Measurements from ENCODE around the gene TMUB1.

DNA sequence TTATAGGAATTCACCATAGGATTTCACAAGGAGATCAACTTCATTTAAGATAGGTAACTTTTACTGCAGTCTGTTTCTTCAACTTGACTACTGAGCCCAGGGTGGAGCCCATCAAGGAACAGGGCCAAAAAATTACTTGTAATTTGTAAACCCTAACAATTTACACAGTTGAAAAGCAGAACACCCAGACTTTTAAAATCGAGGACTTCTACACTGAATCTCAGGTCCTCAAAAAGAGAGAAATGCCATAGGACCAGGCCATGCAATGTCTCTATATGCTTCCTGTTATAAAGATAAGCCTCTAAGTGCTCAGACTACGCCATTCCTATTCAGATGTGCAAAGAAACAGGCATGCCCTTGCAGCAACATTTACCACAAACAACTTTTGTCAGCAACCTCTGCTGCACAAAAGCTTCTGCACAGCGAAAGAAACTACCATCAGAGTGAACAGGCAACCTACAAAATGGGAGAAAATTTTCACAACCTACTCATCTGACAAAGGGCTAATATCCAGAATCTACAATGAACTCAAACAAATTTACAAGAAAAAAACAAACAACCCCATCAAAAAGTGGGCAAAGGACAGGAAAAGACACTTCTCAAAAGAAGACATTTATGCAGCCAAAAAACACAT is 10.5 kb upstream of the GIMAP4 start:
- PRO-cap, result no peak
- RAMPAGE, long total RNA, 4 experiments, result no peak in any of the 4 experiments

- PRO-cap, result bidirectional peak, plus-strand start at chr7:150631623, minus-strand start at chr7:150631614; bidirectional peak, plus-strand start at chr7:150631725, minus-strand start at chr7:150631636
- RAMPAGE, long total RNA, 4 experiments, result start-site peak on the minus strand in 1 of 4 experiments, at chr7:150631607-150631622 at its widest, 8 reads per replicate
These were observed 796 bp downstream of the GIMAP6 start for GRCh38 chr7:150631299-150631879.

DNA sequence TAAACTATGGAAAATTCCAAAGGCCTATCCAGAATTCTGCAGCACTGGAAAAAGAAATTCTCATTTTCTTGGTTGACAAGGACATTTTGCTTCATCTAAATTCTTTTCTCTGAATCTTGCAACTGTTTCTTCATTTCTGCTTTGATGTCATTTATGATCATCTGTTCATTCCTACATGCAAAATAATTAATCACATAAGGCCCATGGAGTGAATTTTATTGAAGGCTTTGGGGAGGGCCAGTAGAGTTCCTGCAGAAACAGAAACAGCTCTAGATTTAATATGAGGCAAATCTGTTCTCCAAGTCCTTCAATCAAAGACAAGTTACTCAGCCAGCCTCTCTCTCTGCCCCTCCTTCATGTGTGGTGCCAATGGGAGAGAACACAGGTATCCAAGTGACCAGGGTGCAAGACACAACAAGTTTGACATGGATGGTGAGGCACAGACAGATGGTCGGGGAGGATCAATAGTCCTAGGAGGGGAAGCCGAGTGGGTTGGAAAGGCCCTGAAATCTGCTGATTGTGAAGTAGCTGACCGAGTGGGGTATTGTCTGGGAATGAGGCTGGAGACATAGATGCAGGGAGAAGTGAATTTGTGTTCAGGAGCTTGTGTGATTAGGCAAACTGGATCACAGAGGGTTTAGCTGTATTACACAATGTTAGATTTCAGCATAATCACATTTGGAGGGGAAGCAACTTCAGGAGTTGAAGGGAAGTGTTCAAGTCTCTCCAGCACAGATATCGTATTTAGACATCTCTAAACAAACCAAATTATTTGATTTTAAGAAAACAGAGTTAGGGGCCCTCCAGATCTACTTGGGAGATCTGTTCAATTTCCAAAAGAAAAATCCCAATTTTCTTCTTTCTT is 1.4 kb downstream of the GIMAP1 start:
- PRO-cap, result bidirectional peak, plus-strand start at position 412 of the sequence, minus-strand start at position 358 of the sequence; bidirectional peak, plus-strand start at position 675 of the sequence, minus-strand start at position 556 of the sequence
- RAMPAGE, long total RNA, 4 experiments, result no peak in any of the 4 experiments

- PRO-cap, result bidirectional peak, plus-strand start at chr7:150722294, minus-strand start at chr7:150722012
- RAMPAGE, long total RNA, 4 experiments, result no peak in any of the 4 experiments
These were observed 5.6 kb downstream of the GIMAP1 start for GRCh38 chr7:150721923-150722420.

GRCh38 chr7:150753002-150753719 is 15.9 kb downstream of the GIMAP5 start:
- PRO-cap, result no peak
- RAMPAGE, long total RNA, 4 experiments, result no peak in any of the 4 experiments

DNA sequence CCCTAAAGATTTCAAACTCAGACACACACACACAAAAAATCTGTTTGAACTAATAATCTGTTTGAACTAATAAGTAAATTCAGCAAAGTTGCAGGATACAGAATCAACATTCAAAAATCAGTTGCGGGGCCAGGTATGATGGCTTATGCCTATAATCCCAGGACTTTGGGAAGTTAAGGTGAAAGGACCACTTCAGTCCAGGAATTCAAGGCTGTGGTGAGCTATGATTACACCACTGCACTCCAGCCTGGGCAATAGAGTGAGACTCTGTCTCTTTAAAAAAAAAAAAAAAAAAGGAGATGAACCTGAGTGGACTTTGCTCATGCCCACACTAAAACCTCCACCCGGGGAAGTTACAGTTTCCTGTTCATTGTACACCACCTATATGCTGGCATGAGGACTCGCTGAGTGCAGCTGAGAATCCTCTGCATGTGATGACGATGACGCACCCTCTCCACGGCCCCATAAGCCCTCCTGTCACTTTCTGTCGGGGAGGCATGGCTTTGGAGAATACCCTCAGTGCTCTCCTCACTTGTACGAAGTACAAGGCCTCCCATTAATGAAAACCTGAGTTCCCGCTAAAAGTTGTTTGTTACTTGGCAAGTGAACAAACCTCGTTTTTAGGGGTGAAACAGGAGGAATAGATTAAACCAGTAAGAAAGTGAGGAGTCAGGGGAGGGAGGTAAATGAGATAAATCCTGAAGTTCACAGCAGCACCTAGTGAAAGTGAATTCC is 16.0 kb downstream of the TMEM176B start:
- PRO-cap, result no peak
- RAMPAGE, long total RNA, 4 experiments, result no peak in any of the 4 experiments

DNA sequence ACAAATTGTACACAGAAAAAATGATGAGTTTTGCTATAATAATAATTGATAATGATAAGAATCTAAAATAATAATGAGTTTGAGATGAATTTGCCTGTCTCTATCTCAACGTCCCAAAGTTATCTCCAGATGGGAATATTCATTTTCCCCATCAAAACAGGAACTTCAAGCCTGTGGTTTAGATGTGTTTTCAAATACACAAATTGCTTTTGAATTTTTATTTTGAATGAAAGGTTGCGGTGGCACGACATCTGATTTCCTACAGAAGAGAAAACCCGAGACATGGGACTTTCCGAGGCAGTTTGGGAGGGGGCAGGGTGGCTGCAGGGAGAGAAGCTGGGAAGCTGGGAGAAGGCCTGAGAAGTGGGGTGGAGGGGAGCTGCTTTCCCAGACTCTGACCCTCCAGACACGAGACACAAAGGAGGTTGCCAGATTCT is 19.5 kb downstream of the TMEM176A start:
- PRO-cap, result no peak
- RAMPAGE, long total RNA, 4 experiments, result no peak in any of the 4 experiments

- PRO-cap, result no peak
- RAMPAGE, long total RNA, 4 experiments, result no peak in any of the 4 experiments
These were observed 51.2 kb downstream of the AOC1 start for GRCh38 chr7:150903522-150903977.

DNA sequence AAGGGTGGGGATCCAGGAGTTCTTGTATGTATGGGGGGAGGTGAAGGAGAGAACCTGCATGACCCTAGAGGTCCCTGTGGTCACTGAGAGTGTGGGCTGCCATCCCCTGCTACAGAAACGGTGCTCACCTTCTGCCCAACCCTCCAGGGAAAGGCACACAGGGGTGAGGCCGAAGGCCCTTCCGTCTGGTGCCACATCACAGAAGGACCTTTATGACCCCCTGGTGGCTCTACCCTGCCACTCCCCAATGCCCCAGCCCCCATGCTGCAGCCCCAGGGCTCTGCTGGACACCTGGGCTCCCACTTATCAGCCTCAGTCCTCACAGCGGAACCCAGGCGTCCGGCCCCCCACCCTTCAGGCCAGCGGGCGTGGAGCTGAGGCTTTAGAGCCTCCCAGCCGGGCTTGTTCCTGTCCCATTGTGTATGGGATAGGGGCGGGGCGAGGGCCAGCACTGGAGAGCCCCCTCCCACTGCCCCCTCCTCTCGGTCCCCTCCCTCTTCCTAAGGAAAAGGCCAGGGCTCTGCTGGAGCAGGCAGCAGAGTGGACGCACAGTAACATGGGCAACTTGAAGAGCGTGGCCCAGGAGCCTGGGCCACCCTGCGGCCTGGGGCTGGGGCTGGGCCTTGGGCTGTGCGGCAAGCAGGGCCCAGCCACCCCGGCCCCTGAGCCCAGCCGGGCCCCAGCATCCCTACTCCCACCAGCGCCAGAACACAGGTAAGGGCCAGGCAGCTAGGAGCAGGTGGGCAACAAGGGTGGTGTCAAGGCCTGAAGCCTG is 2.6 kb downstream of the NOS3 start:
- PRO-cap, result bidirectional peak, plus-strand start at position 535 of the sequence, minus-strand start at position 356 of the sequence
- RAMPAGE, long total RNA, 4 experiments, result start-site peak on the plus strand in 4 of 4 experiments, centred at positions 528 to 529 of the sequence, 33 to 404 reads per replicate

DNA sequence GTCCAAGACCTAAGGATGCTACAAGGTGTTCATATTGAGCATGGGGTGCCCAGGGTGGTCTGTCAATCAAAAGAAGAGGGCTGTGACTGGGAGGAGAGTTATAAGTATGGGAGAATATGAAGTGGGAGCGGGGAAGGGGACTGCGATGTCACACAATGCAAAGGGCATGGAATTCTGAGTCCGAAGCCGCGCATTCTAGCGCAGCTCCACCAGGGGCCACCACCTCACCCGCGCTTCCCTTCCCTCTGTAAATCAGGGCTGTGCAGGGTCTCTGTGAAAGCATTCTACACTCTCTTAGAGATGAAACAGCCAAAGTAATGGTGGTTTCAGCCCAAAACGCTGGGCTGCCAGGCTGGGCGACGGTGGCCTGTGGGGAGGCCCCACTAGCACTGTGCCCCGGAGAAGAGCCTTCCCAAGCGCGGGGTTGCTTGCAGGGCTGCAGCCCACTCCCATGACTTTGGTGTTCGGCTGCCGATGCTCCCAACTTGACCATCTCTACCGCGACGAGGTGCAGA is 11.4 kb downstream of the ATG9B start:
- PRO-cap, result no peak
- RAMPAGE, long total RNA, 4 experiments, result no peak in any of the 4 experiments

DNA sequence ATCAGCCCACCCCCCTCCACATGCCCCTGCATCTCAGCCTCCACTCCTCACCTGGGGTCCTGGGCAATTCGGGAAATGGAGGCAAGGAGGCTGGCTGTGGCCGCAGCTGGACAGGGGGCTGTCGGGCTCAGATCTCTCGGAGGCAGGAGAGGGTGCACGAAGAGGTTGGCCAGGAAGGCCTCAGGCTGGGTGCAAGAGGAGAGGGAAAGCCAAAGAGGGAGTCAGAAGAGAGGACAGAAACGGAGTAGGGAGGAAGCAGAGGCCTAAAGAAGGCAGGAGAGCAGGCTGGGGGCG is 7.7 kb downstream of the ATG9B start:
- PRO-cap, result no peak
- RAMPAGE, long total RNA, 4 experiments, result no peak in any of the 4 experiments

- PRO-cap, result bidirectional peak, plus-strand start at chr7:151083145, minus-strand start at chr7:151083124; bidirectional peak, plus-strand start at chr7:151083777, minus-strand start at chr7:151083473
- RAMPAGE, long total RNA, 4 experiments, result start-site peak on the minus strand in 4 of 4 experiments, at chr7:151083268-151083533 at its widest, 20 to 528 reads per replicate
These were observed at the start of gene TMUB1 for GRCh38 chr7:151082831-151084132. TSS of gene TMUB1 (minus strand) at chr7:151083493.

DNA sequence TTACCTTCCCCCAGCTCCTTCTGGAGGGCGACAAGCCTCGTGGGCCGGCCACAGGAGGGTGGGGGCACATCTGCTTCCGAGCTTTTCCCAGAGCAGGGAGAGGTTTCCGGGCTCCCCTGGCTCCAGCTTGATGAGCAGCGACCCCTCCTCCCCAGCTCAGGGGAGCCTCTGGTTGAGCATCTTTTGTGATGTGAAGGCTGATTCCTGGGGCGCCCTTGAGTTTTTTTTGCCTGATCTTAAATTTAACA is 2.2 kb downstream of the AGAP3 start:
- PRO-cap, result no peak
- RAMPAGE, long total RNA, 4 experiments, result no peak in any of the 4 experiments

- PRO-cap, result no peak
- RAMPAGE, long total RNA, 4 experiments, result no peak in any of the 4 experiments
These were observed 39.7 kb downstream of the AGAP3 start for GRCh38 chr7:151125759-151126501.

GRCh38 chr7:151157379-151157886 is 10.1 kb downstream of the GBX1 start:
- PRO-cap, result no peak
- RAMPAGE, long total RNA, 4 experiments, result no peak in any of the 4 experiments

DNA sequence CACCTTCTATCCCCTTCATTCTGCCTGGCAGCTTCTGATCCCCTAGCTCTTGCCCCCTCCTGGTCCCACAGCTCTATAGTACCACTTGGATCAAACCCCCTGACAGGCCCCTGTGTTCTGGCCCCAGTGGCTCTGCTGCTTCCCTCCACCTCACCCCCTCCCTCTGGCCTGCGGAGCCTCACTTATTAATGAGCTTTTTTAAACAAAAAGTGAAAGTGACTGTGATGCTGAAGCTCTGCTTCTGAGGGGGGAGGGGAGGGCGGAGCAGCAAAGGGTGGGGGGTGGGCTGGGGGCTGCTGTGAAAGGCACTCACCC is 5.2 kb downstream of the SMARCD3 start:
- PRO-cap, result no peak
- RAMPAGE, long total RNA, 4 experiments, result no peak in any of the 4 experiments

DNA sequence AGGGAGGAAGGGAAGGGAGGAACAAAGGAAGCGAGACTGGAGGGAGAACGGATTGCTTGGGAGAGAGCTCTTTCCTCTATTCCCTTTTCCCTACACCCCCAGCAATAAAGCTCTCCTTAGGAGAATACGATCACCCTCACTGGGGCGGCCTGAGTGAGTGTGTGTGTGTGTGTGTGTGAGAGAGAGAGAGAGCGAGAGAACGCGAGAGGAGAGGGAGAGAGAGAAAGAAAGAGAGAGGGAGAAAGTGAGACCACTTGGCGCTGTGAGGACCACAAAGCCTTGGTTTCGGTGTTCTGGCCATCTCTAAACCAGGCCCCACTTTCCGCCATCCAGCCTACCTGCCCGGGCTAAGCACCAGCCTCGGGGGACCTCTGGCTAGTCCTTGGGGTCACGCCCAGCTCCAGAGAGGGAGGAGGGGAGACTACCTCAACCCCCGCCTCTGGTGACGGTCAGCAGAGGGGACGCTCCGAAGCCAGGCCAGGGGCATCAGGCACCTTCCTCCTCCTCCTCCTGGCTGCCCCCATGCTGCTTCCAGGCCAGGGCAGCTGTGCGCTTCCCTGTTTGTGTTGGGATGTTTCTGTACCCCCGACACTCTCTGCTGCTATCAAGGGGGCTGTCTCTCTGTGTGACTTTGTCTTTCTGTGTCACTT is 3.9 kb upstream of the SMARCD3 start:
- PRO-cap, result bidirectional peak, plus-strand start at position 170 of the sequence, minus-strand start at position 155 of the sequence
- RAMPAGE, long total RNA, 4 experiments, result no peak in any of the 4 experiments

- PRO-cap, result no peak
- RAMPAGE, long total RNA, 4 experiments, result no peak in any of the 4 experiments
These were observed 10.3 kb downstream of the NUB1 start for GRCh38 chr7:151351846-151352398.

GRCh38 chr7:151472721-151473302 is 32.9 kb upstream of the CRYGN start:
- PRO-cap, result no peak
- RAMPAGE, long total RNA, 4 experiments, result no peak in any of the 4 experiments

DNA sequence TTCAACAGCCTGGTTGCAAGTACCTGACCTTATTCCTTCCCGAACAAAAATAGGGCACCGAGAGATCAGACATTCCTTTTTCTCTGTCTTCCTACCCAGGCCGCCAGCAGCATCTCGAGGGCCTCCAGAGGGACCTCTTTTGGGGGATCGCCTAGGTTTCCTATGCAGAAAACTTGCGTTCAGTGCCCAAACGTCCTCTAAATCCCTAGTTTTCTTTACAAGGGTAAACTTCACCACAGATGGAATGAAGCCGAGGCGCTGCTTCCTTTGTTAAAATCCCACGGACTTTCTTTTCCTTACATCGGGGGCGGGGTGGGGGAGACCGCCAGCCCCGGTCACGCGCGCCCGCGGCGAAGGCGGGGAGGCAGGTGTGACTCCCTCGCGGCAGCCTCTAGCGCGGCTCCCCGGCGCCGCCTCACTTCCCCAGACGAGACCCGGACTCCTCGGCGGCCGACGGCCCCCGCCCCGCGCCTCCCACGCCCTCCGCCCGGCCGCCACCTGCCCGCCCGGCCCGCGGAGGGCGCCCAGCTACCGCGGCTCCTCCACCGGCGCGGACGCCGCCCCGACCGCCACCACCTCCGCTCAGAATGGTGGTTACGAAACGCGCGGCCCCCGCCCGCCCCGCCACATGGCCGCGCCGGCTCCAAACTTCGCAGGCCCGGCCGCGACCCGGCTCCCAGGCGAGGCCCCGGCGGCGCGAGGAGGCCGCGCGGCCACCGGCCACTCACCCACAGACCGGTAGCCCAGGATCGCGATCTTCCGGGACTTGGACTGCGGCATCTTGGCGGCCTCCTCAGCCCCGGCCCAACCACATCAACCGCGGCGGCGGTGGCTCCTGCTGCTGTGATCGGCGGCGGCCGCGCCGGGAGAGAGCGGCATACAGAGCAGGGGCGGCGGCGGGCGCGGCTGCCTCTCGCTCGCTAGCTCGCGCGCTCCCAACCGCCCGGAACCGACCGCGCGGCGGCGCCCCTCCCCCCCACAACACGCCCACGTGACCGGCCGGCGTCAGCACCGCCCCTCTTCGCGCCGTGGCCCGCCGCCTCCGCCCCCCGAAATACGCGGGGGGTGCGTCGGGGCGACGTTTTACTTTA is 618 bp downstream of the RHEB start:
- PRO-cap, result bidirectional peak, plus-strand start at position 426 of the sequence, minus-strand start at position 372 of the sequence; bidirectional peak, plus-strand start at position 585 of the sequence, minus-strand start at position 584 of the sequence; unidirectional peak, minus-strand start at position 845 of the sequence; unidirectional peak, minus-strand start at position 980 of the sequence
- RAMPAGE, long total RNA, 4 experiments, result start-site peak on the minus strand in 4 of 4 experiments, centred at positions 920 to 926 of the sequence, 2,451 to 5,655 reads per replicate